ENCODE measurements around the genes RPLP0 and CABP1.

GRCh38 chr12:120200332-120201235 lies at the start of gene RPLP0:
Gene RPLP0 (minus strand): TSS chr12:120201111.
- PRO-cap = bidirectional peak, plus-strand start at chr12:120201281, minus-strand start at chr12:120201107

GRCh38 chr12:120254886-120255229 lies 10.7 kb downstream of the PXN start:
- PRO-cap = no peak

GRCh38 chr12:120261961-120263020 lies 3.2 kb downstream of the PXN start:
- PRO-cap = unidirectional peak, plus-strand start at chr12:120262715

- PRO-cap = no peak
These were observed 6.5 kb downstream of the SIRT4 start for GRCh38 chr12:120308680-120308942.

DNA sequence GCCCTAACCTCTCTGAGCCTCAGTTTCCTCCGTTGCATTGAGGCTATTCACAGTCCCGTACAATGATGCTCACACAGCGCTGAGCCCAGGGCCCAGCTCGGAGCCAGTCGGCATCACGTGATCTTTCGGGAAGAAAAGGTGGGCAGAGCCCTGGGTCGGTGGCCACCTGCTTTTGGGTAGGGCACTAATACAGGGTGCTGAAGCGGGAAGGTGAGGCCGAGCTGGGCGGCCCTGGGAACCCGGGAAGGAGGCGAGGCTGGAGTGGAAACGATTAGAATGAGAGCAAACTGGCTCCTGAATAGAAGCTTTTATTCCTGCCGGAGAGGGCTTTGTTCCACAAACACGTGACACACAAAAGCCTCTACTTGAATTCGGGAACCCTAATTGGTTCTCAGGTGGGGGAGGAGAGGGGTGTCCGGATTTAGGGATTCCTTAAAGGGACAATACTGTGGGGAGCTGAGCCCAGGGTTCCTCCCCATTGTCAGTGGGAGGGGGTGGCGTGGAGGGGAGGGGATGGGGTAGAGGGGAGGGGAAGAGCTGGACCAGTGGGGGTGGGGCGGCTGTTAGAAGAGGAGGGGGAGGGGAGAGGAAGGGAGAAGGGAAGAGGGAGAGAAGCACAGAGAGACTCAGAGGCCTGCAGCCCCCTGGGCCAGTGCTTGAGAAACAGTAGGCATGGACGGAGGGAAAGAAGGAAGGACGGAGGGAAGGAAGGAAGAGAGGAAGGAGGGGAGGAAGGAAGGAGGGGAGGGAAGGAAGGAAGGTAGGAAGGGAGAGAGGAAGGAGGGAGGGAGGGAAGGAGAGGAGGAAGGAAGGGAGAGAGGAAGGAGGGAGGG lies 20.2 kb upstream of the MSI1 start:
- PRO-cap = no peak

DNA sequence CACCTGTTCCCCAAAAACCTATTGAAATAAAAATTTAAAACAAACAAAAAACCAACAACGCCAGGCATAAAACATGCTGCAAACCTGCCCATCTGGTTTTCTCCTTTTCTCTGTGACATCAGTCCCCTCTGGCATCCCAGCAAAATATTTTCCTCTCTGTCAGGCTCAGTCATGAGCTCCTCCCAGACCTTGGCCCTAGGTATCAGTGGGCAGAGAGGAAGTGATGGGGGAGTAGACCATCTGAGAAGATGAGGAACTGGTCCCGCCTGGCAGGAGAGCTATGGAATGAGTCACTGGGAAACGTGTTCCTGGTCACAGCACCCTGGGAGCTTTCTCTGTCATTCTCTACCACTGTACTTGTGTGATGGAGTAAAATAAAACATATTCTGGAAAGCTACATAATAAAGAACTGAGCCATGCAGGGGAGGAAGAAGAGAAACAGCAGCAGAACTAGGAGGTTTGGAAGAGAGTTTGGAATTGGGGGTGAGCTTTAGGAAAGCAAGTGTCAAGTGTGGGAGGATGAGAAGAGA lies 5.1 kb upstream of the SRSF9 start:
- PRO-cap = no peak

DNA sequence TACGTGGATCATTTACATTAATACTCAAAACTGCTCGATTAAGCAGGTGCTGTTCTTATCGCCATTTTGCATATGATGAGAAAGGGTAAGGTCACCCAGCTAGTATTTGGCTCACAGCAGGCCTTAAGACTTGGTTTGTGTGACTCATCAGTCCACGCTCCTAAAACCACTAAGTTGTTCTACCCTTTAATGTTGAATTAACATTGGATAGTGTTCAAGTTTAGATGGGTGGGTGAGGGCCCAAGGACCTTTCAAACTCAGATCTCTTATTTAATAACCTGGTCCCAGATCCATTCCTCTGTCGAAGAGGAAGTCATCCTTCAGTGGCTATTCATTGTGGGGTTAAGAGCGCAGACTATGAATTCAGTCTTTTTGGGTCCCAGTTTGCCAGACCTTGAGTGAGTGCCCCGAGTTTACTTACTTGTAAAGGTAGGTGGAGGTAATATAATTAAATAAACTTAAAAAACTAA lies 1.0 kb downstream of the RNF10 start:
- PRO-cap = unidirectional peak, minus-strand start at position 74 of the sequence

DNA sequence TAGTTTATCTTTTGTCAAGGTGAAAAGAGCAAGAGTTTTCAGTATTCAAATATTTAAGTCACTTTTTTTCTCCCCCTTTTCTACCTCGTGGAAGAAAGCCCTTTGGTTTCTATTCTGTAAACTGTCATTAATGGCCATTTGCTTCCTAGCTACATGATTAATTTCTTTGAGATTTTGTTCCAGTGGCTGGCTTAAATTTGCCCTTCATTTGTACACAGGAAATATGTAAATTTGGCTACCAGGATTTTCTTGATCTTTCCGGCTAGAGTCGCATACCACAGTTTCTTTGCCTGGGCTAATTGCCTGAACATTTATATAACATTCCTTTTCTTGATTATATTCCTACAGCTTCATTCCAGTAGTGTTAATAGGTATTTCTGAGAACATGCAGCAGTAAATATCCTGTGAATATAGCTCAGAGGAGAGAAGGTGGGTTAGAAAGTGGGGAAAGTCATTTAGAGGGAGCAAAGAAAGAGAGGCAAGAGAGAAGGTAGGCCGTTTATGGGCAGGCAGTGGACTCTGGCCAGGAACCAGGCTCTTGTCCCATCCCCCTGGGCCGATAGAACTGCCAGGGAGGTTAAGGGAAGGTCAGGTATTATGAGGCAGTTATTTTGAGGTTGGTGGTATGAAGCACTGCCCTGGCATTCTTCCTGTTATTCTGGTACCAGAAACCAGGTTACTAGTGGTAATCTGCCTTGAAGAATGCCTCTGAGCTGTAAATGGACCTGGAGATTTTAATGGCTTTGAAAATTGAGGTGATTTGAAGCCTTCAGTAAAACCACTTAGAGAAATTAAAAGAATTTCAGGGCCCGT lies 4.2 kb downstream of the RNF10 start:
- PRO-cap = no peak

- PRO-cap = no peak
These were observed 18.4 kb downstream of the POP5 start for GRCh38 chr12:120562758-120563210.

GRCh38 chr12:120563746-120564335 lies 17.4 kb downstream of the POP5 start:
- PRO-cap = no peak

GRCh38 chr12:120588764-120589616 lies 7.8 kb upstream of the POP5 start:
- PRO-cap = no peak

GRCh38 chr12:120640357-120641141 lies at the start of gene CABP1:
Gene CABP1 (plus strand): TSS chr12:120640626.
- PRO-cap = no peak

DNA sequence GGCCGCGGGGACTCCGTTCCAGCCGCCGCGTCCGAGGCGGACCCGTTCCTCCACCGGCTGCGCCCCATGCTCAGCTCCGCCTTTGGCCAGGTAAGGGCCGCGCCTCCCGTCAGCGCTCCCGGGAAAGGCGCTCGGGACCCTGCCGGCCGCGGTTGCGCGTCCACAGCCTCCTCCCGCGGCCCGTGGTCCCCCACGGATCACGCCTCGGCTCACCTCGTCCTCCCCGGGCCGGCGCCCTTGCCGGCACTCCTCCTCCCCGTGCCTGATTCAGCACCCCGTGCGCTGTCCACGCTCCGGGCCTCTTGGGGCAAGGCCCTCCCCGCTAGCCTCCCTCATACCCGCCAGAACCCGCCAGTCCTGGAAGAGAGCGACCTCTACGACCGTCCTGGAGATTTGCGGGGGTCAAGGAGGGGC lies 831 bp downstream of the CABP1 start:
- PRO-cap = no peak

GRCh38 chr12:120648853-120649745 lies 8.7 kb downstream of the CABP1 start:
- PRO-cap = no peak

DNA sequence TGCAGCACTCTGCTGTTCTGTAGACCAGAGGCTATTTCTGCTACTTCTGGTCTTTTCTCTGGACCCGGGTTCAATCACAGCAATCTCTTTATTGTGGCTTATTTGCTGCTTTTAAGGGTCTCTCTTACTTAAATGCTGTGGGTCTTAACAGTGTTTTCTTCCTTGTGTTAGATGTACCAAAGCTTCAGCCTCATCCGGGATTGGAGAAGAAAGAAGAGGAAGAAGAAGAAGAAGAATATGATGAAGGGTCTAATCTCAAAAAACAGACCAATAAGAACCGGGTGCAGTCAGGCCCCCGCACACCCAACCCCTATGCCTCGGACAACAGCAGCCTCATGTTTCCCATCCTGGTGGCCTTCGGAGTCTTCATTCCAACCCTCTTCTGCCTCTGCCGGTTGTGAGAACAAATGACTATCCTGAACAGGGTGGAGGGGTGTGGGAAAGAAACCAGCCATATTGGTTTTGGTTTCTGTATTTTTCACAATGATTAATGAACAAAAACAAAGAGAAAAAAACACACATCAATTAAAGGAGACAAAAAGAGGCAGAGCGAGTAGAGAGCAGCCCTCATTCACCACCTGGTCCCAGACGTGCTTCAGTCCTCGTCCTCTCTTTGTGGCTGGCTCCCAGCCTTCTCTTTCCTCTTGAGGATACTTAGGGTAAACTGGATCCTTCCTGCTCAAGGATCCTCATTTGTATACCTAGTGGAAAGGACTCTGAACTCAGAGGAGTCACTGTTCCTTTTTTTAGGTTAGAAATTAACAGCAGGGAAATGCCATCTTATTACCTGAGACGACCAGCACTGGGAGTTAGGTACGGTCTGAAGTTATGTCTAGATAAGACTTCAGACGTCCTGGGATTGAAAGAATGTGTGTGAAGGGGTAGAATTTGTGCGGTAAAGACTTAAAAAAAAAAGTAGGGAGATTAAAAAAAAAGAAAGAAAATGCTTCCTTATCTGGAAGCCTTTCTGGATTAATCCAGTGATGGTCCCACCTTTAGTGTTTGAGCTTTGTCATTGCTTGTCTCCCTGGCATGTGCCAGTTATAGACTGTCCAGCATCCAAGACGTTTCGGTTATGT lies 9.5 kb downstream of the MLEC start:
- PRO-cap = no peak

DNA sequence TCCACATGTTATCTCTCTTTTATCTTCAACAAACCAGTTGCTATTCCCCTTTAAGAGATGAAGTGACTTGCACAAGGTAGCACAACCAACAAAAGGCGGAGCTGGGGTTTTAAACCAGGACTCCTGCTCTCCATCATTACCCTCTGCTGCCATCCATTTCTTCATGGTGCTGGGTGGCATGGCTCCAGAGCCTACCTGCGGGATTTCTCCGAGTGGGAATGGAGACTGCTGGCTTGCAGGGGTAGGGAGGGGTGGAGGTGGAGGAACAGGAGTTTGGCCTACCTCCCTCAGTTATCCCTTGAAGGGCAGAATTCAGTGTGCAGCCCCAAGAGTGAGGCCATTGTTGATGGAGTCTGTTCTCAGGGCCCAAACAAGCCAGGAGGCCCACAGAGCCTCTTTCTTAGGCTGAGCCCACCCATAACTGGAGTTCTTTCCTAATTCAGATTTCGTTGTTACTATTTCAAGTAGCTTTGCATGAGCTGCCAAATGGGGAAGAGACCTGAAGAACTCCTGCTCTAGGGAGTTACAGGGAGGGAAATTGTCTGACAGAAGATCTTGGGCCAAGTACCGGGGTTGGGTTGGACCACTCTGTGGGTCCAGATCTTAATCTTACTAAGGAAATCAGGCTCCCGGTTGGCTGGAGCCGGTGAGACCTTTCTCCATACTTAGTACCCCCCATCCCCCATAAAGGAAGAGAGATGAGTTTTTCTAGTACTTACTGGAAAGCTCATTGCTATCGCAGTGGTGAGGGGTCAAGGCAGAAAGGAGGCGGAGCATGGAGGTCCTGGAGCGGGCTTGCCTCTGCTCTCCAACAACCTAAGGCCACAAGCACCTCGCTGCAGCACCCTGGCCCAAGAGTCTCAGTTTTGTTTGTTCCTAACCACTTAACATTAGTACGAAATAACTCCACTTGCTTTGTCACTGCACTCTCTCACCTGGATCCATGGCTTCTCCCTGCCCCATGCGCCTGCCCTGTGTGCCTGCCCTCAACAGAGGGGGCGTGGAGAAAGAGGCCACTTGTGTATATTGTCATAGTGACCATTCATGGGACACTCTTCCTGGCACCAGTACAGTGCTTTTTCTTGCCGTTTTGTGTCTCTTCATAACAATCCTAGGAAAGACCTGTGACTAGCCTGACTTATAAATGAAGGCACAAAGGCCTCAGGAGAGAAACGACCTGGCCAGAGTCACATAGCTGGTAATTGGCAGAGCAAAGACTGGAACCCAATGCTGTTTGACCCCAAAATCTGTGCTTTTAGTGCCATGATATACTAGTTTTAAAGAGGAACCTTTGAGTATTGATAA lies 6.9 kb upstream of the UNC119B start:
- PRO-cap = no peak

DNA sequence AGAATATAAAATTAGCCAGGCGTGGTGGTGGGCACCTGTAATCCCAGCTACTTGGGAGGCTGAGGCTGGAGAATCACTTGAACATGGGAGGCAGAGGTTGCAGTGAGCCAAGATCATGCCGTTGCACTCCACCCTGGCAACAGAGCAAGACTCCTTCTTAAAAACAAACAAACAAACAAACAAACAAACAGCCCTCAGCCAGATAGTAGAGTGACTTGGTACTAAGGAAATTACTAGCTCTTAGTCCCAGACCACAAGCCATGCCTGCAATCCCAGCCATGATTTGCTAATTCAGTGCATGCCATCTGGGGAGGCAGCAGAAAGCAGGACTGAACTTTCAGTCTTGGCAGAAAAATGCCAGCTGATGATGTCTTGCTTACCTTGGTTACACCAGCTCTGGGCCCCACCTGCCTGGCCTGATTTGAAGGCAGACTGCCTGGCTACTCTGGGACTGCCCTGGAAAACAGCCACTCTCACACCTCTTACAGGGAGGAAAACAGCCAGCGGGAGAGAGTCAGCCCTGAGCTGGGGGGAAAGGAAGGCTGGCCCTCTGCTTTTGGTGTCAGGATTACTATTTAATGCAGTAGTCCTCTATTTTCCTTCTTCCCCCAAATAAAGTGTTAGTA lies 4.7 kb upstream of the UNC119B start:
- PRO-cap = no peak

DNA sequence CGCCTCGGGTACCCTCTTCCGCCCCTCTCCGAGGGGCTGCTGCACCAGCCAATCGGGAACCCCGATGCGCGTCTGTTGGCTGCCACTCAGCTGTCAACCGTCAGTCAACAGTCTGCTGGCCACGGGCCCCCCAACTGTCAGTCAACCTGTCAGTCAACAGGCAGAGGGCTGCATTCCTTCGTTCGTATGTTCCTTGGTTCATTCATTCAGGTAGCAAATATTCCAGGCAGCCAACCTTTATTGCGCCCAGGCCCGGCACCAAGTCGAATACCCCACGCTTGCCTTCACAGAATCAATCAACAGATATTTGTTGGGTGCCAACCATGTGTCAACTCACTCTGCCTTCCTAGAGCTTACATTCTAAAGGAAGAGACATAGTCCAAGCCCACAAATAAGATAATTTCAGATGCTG lies 411 bp upstream of the SPPL3 start:
- PRO-cap = no peak

DNA sequence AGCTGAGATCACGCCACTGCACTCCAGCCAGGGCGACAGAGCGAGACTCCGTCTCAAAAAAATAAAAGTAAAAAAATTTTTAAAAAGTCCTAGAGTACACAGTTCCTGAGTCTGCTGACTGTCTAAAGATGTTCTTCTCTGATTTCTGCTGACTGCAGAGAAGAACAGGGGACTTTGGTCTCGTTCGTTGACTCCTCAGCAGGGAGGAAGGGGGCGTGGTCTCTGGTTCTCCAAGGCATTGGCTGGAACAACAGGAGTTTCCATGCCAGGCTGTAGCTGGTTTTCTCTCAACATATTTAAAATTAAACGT lies 16.8 kb upstream of the HNF1A start:
- PRO-cap = no peak

DNA sequence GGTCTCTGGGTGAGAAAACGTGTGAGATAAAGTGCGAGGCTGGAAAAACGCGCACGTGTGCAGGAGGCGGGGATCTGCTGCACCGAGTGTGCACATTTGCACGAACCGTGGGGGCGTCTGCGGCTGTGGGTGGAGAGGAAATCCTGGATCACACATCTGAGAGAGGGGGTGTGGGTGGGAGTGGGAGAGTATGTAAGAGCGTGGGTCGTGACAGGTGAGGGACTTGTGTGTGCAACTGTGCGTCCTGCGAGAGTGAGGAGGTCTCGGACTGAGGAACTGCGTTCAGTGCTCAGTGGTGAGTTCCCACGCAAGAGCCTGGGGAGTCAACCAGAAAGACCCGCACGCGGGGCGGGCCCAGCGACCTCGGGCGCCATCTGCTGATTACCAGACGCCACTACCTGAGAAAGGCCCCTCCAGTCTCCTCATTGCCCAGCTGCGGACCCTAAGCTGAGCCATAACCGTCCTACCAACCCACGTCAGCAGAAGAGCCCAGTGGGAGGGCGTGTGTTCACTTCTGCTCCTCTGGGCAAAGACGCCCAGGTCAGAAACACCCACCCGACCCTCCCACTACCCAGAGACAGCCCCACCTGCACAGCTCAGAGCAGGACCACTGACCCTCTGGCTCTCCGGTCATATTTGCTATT lies 36.8 kb upstream of the P2RX7 start:
- PRO-cap = bidirectional peak, plus-strand start at position 222 of the sequence, minus-strand start at position 254 of the sequence

All from natural killer cell (primary cell).